Ishikawa (cell line): ENCODE measurements around a stretch of chr16.

DNA sequence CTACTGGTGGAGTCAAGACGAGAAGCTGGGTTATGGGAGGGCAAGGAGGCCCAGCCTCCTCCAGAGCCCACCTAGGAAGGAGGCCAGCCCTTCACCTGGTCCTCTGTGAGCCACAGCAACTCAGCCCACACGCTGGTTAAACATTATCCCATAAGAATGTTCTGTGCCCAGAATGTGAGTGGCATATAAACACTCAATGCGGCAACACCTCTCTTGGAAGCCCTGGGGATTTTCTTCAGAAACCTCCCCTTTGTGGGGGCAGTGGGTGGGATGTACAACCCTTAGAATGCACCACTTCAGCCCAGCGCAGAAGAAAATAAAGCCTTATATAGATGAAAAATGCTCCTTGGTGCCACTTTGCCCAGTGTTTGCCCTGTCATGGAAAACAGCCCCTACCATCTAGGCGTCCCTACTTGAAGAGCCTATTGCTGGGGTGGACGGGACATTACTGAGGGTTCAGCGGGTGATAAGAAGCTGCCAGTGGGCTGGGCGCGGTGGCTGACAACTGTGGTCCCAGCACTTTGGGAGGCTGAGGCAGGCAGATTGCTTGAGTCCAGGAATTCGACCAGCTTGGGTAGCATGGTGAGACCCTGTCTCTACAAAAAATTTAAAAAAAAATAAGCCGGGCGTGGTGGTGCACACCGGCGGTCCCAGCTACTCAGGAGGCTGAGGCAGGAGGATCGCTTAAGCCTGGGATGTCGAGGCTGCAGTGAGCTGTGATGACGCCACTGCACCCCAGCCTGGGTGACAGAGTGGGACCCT is 47.8 kb downstream of the TEKT5 start:
- RRBS, result no CpG with 5 or more reads among the region's 17 CpGs

GRCh38 chr16:10741867-10742405 is 1.7 kb upstream of the NUBP1 start:
- RRBS, result no CpG with 5 or more reads among the region's 8 CpGs

- RRBS, result 85% methylated on average over 3 of the region's 11 CpGs
Measured at GRCh38 chr16:10750981-10751428, 7.4 kb downstream of the NUBP1 start.

DNA sequence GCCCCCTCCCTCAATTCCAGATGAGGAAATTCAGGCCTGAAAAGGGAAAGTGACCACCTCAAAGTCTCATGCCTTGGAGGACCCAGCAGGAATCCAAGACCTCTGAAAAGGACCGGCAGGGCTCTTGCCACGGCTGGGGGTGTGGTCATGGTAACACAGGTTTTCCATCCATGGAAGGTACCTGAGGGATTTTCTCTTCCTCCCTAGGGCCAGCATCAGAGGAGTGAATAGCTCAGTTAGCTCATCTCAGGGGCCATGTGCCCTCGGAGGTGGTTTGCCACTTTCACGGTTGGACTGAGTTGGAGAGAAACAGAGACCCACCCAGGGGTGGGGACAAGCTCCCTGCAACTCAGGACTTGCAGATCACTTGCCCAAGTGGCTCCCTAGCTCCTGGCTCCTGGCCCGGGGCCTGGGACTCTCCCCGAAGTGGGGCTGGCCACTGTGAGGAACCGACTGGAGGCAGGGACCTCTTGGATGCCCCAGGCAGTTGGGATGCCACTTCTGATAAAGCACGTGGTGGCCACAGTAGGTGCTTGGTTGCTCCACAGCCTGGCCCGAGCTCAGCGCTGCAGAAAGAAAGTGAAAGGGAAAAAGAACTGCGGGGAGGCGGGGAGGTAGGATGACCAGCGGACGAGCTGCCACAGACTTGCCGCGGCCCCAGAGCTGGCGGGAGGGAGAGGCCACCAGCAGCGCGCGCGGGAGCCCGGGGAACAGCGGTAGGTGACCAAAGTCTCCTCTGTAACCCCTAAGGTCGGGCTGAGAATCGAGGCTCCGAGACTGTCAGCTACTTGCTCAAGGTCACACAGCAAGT is 1.5 kb downstream of the CIITA start:
- RRBS, result no CpG with 5 or more reads among the region's 26 CpGs

DNA sequence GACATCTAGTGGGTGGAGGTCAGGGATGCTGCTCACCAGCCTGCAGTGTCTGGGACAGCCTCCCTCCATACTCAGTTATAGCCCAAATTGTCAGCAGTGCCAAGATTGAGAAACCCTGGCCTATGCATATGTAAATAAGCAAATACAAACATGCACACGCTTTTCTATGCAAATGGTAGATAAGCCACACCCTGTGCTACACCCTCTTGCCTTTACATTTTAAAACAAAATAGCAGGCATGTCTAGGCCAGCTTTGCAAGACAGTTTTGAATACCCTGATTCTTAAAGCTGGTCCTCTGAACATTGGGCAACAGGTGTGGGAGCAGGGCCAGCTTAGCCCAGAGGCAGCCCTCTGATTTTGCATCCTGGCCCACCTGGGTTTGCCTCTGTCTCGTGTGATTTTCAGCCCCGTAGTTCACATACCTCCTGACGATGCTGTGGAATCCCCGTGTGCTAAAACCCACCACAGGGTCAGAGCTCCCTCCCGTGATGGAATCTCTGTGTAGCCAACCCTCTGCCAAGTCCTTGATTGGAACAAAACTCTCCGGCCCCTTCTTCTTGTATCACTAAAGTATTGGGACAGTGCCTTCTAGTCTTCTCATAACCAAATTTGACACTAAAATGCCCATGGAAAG is 37.7 kb downstream of the CLEC16A start:
- RRBS, result no CpG with 5 or more reads among the region's 7 CpGs

GRCh38 chr16:11067689-11068362 is 123.5 kb downstream of the CLEC16A start:
- RRBS, result no CpG with 5 or more reads among the region's 9 CpGs

DNA sequence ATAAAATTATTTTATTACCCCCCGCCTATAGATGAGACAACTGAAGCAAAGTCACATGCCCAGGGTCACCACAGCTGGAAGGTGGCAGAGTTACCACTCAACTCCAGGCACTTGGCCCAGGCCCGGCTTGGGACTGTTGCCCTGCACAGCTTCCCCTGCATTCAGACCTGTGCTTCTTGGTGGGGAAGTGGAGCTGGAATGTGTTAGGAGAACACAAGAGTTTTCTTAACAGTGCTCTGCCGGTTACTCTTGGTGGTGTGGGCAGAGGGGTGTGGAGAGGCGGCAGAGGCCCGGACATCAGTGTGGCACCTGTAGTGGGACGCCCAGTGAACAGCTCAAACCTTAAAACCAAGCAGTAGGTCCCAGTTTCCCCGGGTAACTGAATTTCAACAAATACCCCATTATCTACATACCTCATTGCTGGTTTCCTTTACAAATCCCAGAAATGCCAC is 149.2 kb downstream of the SOCS1 start:
- RRBS, result 93% methylated on average over 6 of the region's 7 CpGs

DNA sequence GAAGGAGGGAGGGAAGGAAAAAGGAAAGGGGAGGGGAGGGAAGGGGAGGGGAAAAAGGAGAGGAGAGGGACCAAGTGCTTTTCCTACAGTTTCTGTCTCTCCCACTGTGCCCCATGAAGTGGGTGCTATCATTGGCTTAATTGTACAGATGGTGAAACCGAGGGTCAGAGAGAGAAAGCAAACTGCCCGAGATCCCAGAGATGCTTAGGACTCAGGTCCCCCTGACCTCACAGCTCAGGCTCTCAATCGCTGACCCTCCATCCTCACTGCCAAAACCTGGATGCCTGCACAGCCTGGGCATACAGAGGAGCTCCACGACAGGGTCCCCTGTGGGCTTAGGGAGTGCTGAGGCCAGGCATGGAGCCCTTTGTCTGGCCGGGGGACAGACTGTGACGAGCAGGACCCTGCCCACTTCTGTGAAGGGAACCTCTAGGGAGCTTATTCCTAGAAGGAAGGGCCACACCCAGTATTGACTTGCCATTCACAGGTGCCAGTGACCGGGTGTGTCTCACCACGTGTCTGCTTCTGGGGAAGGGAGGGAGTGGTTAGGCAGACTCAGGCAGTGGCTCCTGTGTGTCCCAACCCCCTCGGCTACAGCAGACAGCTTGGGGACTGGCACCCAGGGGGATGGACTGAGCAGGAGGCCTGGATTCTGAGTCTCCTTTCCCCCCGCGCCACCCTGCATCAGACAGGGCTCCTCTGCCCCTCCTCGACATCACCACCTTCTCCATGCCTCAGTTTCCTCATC is 57.3 kb downstream of the SOCS1 start:
- RRBS, result 11% methylated on average over 3 of the region's 12 CpGs

DNA sequence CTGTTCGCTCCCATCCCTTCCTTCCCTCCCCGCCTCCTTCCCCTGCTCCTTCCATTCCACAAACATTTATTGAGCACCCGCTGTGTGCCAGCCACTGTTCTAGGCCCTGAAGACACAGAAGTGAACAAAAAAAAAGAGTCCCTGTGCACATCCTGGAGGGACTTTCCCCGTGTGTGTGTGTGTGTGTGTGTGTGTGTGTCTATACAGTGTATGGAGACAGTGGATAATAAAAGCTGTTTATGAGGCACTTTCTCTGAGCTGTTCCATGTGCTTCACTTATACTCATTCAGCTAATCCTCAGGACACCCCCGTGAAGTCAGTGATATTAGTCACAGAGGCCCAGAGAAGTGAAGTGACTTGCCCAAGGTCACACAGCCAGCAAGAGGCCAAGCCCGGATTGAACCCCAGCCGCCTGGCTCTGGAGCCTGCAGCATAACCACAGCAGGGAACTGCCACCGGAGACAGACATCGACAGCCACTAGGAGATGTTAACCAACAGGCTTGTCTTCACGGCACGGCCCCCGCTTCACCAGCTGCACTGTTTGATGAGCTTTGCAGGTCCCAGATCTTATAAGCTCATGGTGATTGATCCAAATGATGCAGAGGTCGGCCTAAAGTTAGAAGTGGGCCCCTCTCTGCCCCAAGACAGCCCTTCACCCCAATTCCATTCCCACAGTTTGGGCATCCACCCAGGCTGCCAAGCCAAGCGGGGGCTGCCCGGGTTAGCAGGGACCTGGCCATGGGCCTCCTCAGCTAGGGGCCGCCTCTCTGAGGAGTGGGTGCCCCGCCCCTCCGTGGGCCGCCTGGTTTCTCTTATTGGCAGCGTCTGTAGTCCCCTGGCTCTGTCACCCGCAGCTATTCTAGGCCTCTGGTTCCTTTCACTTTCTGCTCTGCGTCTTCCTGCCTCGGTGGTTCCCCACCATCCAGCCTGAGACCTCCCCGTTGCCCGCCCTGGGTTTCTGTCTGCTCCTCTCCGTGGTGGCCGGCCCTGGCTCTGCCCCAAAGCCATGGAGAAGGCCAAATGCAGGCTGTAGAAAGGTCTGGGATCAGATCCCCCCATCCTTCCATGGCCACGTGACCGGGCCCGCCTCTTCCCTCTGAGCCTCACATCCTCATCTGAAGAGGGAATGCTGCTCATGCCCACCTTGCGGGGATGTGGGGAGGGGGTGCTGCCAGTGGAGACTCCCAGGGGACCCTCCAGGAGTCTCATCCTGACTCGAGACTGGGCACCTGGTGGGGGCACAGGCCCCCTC is 30.9 kb downstream of the SOCS1 start:
- RRBS, result 87% methylated on average over 5 of the region's 32 CpGs

GRCh38 chr16:11238441-11238665 is 17.7 kb downstream of the SOCS1 start:
- RRBS, result no CpG with 5 or more reads among the region's 3 CpGs

GRCh38 chr16:11238666-11239319 is 17.2 kb downstream of the SOCS1 start:
- RRBS, result no CpG with 5 or more reads among the region's 12 CpGs

DNA sequence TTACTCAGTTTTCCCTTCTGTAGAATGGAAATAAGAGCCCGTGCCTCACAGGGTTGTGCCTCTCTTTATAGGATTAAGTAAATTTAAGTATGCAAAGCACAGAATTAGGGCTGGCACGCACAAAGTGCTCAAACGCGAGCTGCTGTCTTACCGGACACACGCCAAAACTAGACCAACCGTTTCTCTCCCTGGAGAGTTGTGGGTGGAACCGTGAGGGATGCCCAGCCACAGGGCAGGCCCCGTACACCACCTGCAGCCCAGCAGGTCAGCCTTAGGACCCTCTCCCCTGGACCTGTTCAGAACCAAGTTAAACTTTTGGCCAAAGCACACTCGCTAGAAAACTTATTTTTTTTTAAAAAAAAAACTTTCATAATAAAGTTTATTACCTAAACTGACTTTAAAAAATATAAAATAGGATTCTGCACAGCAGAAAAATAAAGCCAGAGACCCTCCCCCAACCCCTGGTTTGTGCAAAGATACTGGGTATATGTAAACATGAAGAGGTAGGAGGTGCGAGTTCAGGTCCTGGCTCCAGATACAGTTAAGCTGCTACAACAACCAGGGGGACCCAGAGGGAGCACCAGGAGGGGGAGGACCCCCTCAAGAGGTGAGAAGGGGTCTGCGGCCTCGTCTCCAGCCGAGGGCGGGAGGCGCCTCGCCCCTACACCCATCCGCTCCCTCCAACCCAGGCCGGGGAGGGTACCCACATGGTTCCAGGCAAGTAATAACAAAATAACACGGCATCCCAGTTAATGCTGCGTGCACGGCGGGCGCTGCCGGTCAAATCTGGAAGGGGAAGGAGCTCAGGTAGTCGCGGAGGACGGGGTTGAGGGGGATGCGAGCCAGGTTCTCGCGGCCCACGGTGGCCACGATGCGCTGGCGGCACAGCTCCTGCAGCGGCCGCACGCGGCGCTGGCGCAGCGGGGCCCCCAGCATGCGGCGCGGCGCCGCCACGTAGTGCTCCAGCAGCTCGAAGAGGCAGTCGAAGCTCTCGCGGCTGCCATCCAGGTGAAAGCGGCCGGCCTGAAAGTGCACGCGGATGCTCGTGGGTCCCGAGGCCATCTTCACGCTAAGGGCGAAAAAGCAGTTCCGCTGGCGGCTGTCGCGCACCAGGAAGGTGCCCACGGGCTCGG is 1.6 kb downstream of the SOCS1 start:
- RRBS, result 99% methylated on average over 6 of the region's 66 CpGs

DNA sequence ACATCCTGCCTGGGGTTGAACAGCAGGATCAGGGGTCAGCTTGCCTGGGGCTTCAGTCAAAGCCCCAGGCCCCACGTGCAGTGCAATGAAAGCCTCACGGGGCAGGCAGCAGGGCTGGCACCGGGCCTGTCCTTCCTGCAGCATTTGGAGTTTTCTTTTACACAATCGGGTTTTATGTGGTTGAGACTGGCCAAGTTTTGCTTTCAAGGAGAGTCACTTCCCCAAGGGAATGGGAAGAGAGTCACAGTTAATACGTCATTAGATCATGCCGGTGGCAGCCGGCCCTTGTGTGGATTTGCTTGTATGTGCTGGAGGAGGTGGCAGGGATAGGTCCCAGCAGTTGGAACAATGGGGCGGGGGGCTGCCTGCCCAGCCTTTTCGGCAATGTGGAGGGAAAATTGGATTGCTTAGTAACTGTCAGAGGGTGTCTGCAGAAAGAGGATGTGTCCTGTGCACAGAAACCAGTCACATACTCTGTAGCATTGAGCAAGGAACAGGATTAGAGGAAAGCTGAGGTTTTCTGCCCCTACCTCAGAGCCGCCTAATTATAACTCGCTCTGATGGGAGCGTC is 4.5 kb downstream of the RMI2 start:
- RRBS, result no CpG with 5 or more reads among the region's 12 CpGs

- RRBS, result 93% methylated on average over 2 of the region's 19 CpGs
Measured at GRCh38 chr16:11462049-11462780, 64.8 kb downstream of the ENSG00000188897 start.

DNA sequence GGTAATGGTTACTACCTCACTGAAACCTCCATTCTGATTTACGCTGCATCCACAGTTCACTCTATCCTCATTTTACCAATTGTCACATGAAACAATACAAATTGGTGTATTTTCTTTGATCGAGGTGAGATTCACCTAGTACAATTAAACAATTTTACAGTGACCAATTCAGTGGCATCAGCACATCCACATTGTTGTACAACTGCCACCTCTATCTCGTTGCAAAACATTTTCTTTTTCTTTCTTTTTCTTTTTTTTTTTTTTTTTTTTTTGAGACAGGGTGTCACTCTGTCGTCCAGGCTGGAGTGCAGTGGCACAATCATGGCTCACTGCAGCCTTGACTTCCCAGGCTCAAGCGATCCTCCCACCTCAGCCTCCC is 13.4 kb upstream of the ENSG00000188897 start:
- RRBS, result no CpG with 5 or more reads among the region's 5 CpGs

GRCh38 chr16:11556271-11556593 is 29.2 kb upstream of the ENSG00000188897 start:
- RRBS, result no CpG with 5 or more reads among the region's 9 CpGs

GRCh38 chr16:11556594-11557703 is 29.8 kb downstream of the LITAF start:
- RRBS, result no CpG with 5 or more reads among the region's 13 CpGs

DNA sequence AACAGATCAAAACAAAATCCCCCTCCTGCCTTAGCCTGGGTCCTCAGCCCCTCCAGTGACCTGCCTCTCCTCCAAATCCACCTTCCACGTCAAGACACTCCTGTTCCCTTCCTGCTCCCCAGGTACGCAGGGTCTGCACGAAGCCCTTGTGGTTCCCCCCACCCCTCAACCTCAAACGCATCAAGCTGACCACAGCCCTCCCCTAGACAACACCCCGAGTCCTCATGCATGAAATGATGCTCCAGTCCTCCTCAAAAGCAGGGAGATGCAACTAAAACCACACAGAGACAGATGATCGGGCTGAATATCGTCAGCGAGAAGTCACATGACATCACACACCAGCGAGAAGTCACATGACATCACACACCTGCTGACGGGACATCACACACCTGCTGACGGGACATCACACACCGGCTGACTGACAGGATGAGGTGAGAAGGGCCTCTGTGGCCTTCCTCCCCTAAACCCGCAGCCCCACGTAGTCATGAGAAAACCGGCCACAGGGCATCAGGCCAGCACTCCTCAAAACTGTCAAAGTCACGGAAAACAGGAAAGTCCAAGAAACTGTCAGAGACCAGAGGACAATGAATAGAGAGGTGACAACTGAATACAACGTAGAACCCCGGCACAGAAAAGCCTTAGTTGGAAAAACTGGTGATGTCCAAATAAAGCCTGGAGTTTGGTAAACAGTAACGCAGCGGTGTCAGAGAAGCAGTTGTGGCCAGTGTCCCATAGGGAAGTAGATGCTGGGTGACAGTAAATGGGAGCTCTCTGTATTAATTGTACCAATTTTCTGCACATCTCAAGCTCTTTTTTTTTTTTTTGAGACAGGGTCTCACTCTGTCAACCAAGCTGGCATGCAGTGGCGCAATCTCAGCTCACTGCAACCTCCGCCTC is 14.3 kb downstream of the LITAF start:
- RRBS, result 91% methylated on average over 6 of the region's 22 CpGs

GRCh38 chr16:11635689-11636967 is 32.1 kb upstream of the SNN start:
- RRBS, result no CpG with 5 or more reads among the region's 29 CpGs

DNA sequence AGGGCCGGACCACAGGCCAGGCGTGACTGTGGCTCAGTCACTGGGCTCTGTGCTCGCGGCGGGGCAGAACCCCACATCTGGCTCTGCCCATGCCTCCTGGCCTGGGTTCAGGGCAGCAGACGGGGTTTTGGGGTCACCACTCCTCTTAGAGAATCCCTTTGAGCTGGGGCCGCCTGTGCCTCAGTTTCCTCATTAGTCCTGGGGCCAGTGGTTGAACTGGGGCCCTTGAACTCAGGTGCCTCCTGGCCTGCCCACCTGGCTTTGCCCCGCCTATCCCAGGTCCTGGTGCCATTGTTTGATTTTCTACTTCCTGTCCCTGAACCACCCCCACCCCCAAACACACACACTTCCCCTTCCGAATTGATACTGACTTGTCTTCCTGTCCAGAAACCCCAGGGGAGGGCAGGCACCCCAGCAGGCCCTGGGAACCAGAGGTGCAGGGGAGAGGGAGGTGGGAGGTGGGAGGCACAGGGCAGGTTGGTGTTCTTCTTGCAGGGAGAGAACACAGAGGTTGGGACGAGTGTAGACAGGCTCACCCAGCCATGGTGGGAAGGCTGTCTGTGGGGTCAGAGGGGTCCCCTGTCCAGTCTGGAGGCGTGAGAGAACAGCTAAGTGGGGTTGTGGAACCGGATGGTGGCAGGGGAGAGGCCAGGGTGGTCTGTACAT is 4.5 kb downstream of the SNN start:
- RRBS, result no CpG with 5 or more reads among the region's 12 CpGs